H7 (cell line): ENCODE measurements around the gene TREM2.

GRCh38 chr6:39140506-39141443 lies 25.8 kb upstream of the SAYSD1 start:
- RAMPAGE, long total RNA, result no peak

DNA sequence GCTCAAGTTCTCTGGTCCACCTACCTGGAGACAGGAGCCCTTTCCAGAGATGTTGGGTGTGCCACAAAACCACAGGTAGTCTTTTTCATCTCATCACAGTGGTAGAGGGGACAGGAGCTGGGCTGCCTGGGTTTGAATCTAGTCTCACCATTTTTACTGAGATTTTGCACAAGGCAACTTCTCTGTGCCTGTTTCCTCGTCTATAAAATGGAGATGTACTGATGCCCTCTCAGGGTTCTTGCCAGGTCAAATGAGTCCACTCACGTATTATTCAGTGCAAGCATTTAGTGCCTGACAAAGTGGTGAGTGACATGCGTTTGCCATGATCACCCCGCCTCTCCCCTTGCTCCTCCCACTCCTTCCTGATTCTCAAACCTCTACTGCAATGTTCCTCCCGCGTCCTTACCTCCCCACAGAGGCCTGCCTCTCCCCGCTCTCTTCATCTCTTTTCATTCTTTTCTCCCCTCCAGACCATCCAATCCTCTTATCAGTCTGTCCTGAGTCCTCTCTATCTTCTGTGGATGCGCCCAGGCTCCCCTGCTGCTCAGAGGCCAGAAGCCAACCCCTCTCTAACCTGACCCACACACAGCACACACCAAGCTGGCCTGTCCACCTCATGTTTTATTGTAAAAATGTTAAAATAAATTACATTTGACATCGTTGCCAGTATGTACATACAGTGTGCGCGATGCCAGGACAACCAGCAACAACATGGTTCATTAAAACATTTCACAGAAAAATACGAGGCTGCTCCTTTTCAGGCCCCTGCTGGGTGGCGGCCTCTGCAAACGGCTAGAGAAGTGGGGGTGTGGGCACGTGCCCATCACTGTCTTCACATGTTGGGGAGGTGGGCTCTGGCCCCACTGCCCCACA lies 40.7 kb downstream of the KCNK5 start:
- RAMPAGE, long total RNA, result no peak

GRCh38 chr6:39222788-39223546 lies 6.3 kb downstream of the KCNK5 start:
- RAMPAGE, long total RNA, result no peak

DNA sequence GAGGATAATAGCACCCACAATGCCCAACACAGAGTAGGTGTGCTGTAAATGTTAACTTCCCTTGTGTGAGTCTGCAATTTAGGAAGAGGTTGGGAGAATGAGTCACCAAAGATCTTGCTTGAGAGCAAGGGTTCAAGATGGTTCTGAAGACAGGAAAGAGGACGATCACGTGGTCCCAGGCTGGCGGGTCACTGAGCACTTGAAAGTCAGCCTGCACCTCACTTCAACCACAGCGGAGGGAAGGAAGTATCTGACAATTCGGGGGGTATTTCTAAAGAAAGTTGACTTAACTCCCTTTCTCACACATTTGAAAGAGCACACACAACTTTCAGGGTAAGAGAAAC lies 3.2 kb downstream of the KCNK5 start:
- RAMPAGE, long total RNA, result no peak

GRCh38 chr6:39226613-39227455 lies 2.4 kb downstream of the KCNK5 start:
- RAMPAGE, long total RNA, result no peak

DNA sequence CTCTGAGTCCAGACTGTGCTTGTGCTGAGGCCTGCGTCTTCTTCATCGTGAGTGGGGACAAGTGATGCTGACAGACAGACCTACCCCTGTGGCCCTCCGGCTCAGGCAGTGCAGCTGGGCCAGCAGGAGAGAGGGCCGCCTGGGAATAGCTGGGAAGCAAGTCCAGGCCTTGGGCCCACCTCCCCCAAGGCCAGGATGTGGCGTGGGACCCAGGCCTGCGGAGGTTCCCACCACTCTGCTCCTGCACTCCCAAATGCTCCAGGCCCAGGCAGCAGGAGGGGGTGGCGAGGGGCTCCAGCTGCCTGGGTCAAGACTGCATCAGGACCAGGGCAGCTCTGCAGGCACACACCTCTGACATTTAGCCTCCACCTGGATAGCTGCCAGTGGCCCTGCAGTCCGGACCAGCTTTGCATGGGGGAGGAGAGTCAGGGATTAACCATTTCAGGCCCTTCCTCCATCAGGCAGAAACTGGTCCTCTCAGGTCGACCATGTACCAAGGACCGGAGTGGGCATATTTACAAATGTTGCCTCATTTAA lies 38.3 kb downstream of the DAAM2 start:
- RAMPAGE, long total RNA, result no peak

- RAMPAGE, long total RNA, result no peak
Measured at GRCh38 chr6:39923194-39924000, 10.9 kb downstream of the MOCS1 start.

DNA sequence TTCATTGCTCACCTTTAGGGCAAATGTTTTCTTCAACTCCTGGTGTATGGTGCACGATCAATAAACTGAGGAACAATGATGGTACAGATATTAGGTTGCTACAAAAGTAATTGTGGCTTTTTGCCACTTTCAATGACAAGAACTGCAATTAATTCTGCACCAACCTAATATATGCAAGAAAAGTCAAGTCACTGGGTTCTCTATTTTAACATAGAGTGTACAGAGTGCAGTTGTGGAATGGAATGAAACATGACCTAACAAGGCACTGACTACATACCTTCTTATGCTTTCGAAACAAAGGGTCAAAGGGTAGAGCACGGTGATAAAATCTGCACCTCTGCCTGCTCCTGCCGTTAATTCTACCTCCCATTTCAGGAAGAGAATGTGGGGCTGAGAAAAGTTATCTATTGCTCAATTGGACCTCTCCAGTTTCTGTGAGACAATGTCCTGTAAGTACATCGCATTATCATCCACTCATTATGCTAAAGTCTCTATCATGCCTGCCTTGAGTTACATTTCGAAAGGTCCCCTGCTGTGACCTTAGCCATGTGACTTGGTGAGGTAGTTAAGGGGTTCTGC lies 13.9 kb upstream of the MOCS1 start:
- RAMPAGE, long total RNA, result no peak

DNA sequence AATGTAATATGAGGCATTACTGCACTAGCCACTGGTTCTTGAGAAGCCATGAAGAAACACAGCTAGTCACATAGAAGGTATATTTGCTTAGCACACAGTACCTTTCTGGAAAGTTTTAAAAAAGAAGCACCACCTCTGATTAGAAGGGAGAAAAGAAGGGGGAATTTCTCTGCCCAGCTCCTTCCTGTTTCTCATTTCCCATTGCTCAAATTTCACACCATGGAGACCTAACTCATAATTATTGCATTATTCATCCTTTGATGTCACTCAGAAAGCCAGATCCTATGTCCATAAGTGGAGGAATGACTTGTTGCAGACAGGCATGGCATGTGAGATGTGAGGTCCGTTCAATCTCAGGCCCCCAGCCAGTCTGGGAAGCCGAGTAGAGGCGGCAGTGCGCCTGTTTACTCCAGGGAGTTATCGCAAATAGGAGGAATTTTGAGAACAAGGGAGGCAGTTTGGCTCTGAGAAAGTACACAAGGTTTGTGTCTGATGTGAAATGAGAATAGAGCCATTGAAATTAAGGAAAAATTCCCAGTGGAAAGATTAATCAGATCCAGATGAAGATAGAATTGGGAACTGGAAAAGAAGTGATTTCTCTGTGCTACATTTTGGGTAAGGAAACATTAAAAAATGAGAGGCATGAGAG lies 26.9 kb upstream of the MOCS1 start:
- RAMPAGE, long total RNA, result no peak

DNA sequence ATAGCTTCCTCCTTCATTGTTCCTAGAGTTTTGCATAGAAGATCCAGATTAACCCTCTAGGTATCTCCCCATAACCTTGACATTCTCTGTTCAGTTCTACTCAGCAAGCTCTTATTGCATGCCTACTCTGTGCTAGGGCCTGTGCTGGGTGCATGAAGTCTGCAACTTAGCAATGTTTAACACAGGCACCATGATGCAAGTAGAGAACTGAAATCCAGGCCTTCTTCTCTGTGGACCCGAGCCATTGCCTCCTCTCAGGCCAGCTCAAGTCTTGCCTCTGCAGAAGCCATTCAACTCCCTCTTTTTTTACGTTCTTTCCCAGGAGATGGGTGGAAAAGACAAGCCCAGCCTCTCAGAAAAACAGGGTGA lies 45.1 kb upstream of the MOCS1 start:
- RAMPAGE, long total RNA, result no peak

GRCh38 chr6:40116665-40116864 lies 182.3 kb upstream of the MOCS1 start:
- RAMPAGE, long total RNA, result no peak

GRCh38 chr6:40477621-40478370 lies 109.4 kb downstream of the LRFN2 start:
- RAMPAGE, long total RNA, result no peak

DNA sequence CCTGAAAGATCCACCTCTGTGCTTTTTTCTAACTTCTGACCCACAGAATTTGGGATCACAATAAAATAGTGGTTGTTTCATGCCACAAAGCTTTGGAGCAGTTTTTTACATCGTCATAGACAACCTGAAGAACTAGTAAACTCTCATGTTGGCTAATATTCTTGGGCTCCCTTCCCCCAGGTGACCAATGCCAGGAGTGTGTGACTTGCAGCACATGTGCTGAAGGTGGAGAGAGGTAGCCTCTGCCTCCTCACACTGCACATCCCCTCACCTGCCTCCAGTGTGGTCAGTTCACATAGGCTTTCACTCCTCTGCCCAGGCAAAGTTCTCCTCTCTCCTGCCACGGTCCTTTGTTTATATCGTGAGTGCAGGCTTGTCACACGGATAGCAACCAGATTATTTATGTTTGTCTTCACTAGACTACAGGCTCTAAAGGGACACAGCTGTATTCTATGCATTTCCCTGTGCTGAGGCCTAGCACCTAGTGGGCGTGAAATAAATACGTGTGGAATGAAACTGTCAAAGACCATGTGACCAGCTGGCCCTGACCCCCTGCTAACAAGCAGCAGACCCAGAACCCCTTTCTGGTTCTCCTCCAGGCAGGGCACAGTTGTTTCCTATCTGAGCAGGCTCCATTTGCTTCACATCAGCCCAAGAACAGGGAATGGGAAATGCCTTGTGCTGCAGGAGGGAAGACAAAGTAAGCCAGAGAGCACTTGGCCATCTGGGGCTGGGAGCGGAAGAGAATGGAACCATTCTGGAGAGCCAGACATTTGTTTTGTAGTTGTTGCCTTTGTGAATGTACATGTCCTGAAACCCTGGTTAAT lies 42.4 kb downstream of the UNC5CL start:
- RAMPAGE, long total RNA, result no peak

GRCh38 chr6:41083816-41084399 lies 11.1 kb downstream of the NFYA start:
- RAMPAGE, long total RNA, result no peak

DNA sequence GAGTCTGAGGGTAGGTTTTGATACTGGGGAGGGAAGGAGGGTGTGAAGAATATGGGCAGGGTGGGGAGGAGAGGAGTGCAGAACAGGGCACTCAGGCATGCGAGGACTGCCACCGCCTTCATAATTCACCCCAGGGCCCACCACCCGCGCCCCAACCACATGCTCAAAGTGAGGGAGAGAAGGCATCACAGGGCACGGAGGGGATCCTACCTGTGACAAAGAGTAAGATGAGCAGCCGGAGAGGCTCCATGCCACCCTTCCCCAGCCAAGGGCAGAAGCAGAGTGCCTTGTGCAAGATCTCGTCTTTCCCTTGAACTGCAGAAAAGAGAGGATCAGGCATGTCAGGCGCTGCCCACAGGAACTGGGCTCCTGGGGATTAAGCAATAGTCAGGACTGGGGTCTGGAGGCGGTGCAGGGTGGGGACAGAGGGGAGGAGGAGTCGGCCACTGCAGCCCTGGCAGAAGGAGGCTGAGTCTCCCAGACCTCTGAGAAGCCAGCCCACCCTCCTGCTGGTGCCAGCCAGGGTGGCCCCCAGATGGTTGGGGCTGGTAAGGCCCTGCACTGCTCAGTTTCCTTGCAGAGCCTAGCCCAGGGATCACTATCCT lies at the start of gene TREM2:
TSS of gene TREM2 (minus strand) at position 284 of the 605 bp plus-strand sequence.
- RAMPAGE, long total RNA, result no peak

- RAMPAGE, long total RNA, result no peak
Measured at GRCh38 chr6:41201421-41202217, 670 bp upstream of the TREML2 start.

GRCh38 chr6:41270996-41271537 lies 15.4 kb downstream of the TREM1 start:
- RAMPAGE, long total RNA, result no peak

DNA sequence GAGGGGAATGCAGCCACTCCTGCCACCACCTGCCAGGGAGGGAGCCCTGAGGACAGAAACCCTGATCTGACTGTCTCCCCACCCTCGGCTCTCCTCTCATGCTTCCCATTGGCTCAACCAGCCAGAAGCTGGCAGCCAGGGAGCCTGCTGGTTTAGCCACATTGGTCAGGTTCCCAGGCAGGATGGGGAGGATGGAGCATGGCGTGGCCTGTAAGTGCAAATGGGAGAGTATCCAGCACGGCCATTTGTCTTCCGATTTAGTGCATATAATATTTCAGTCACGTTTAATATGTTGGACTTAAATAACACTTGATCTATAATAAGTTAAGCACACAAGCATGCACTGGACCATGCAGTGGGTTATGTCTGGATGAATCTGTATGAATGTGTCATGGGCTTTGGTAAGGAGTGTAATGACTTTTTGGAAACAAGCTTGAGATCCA lies 12.7 kb downstream of the TREM1 start:
- RAMPAGE, long total RNA, result no peak

GRCh38 chr6:41456607-41457304 lies 89.4 kb upstream of the FOXP4 start:
- RAMPAGE, long total RNA, result no peak

DNA sequence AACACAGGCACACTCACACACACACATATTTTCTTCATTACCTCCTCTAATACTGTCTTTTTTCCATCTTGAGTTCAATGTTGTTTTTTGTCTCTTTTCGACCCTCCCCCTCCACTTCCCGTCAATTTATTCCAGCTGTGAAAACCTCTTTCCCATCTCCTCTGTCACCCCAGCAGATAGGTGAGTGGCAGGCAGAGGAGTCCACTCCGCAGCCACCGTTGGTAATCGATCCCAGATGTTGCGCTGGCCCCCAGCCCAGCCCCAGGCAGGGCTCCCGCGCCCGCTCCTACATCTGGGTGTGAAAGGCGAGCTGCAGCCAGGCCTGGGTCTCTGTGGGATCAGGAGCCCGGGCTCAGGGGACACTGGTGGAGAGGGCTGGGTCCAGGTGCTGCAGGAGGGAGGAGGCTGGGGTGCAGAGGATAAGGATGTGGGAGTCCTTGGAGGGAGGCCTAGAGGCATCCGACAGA lies 56.7 kb upstream of the FOXP4 start:
- RAMPAGE, long total RNA, result no peak